SK-N-DZ (cell line): ENCODE measurements around the genes SLC23A2 and MKKS.

GRCh38 chr20:4922117-4922684 is 79.1 kb downstream of the SLC23A2 start:
RAMPAGE:
- cytosol, long total RNA, result no peak
- nucleus, long total RNA, result no peak

GRCh38 chr20:5001173-5002022 is at the start of gene SLC23A2:
Gene SLC23A2, minus strand, starts transcription at chr20:5001510.
RAMPAGE:
- cytosol, long total RNA, result start-site peak on the minus strand at chr20:5001477-5001513, 41 and 41 reads in 2 replicates
- nucleus, long total RNA, result no peak

RAMPAGE:
- cytosol, long total RNA, result no peak
- nucleus, long total RNA, result no peak
Observed at GRCh38 chr20:5189712-5190572, 63.1 kb downstream of the CDS2 start.

DNA sequence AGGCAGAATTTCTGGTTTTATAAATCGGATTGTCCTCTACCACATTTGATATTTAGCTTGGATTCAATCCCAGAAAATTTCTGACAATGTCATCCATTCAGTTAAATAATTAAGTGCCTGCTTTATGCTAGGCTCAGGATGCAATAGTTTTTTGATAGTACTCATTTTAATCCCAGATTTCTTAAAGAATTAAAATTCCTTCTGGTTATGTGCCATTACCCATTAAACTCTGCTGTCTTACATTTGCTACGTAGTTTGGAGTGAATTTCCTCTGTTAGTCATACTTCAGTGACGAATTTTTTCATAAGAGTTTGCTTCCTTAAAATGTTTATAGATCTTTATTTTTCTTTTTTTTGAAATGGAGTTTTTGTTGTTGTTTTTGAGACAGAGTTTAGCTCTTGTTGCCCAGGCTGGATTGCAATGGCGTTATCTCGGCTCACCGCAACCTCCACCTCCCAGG is 2.2 kb upstream of the GPCPD1 start:
RAMPAGE:
- cytosol, long total RNA, result no peak
- nucleus, long total RNA, result no peak

DNA sequence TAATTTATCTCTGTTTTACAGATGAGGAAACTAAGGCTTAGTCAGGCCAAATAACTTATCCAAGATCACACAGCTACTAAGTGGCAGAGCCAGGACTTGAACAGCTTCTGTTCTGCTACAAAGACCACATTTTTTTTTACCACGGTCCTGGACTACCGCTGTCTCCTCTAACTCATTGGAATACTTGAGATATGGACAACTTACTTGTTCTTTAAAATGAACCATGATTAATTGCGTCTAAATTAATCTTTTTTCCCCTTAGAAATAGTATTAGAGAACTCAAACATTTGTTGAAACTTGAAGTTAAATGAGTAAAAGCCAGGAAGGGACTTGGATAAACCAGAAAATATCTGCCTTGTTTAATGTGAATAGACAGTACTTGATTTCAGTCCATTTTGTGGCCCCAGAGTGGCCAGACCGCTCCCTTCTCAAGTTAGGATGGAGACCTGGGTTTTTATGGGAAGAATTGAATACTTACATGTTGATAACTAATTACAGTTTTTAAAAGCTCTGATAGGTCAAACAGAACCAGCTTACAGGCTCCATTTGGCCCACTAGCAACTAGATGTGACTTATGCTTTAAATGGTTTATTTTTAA is 8.4 kb downstream of the CRLS1 start:
RAMPAGE:
- cytosol, long total RNA, result no peak
- nucleus, long total RNA, result no peak

DNA sequence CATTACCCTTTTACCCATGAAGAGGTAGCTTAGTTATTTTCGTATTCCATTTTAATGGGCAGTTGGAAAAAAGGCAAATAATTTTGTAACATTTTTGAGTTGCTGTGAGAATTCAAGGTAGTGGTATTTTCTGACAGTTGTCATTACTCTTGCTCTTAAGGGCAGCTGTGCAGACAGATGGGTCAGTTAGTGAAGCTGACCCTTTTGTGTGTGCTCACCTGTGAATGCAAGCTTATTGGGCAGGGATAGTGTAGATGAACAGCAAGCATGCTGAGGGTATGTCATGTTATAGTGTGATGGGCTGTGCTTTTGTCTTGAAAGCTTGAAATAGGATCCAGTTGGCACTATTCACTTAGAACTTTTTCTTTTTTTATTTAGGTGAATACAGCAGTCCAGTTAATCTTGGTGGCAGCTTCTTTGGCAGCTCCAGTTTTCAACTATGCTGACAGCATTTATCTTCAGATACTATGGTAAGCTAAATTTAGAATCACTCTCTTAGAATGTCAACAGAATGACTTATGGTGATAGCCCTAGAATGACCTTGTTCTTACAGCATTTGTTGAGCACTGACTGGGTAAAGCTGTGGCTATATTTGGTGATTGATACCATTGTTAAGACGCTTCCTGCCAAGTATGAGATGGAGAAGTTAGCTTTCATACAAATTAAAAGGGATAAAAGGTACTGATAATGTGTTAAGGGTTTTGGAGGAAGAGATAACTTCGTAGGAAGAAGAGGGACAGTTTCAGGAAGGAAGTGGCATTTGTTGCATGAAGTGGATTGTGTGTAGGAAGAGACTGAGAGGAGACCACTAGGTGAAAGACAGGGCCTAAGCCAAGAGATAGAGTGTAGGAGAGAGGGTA is 19.5 kb downstream of the LRRN4 start:
RAMPAGE:
- cytosol, long total RNA, result no peak
- nucleus, long total RNA, result no peak

GRCh38 chr20:6040647-6041469 is 13.0 kb downstream of the LRRN4 start:
RAMPAGE:
- cytosol, long total RNA, result no peak
- nucleus, long total RNA, result no peak

DNA sequence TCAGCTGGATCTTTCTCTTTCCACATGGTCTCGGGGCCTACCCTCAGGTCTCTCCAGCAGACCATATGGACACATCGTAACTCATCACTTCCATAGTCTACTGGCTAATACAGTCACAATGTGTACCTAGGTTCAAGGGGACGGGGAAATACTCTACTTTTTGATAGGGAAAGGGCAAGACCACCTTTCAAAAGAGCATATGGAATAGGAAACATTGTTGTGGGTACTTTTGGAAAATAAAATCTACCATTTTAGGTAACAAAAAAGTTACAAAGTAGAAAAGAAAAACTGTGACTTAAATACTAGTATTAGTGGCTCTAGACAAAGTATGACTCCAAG is 169.8 kb upstream of the FERMT1 start:
RAMPAGE:
- cytosol, long total RNA, result no peak
- nucleus, long total RNA, result no peak

GRCh38 chr20:7802938-7803418 is 137.3 kb downstream of the HAO1 start:
RAMPAGE:
- cytosol, long total RNA, result no peak
- nucleus, long total RNA, result no peak

DNA sequence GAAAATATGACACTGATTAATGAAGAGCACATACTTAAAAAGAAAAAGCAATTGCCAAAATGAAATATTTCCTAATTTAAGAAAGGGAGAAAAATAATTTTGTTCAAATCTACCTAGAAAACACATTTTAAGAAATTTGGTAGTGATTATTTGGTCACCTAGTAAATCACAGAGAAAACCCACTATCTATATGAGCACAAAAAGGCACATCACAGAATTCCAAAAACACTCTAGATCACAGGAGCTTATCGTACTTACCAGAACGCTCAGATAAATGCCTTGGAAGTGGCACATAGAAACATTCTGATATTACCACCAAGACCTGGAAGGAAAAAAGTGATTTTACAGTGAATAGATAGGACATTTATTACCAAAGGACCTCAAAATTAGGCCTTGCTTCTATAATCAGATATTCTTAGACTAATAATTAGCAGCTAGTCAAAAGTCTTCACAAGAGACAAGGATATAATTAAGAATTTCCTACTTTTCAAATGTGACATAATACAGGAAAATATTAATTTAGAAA is 36.0 kb downstream of the TMX4 start:
RAMPAGE:
- cytosol, long total RNA, result no peak
- nucleus, long total RNA, result no peak

DNA sequence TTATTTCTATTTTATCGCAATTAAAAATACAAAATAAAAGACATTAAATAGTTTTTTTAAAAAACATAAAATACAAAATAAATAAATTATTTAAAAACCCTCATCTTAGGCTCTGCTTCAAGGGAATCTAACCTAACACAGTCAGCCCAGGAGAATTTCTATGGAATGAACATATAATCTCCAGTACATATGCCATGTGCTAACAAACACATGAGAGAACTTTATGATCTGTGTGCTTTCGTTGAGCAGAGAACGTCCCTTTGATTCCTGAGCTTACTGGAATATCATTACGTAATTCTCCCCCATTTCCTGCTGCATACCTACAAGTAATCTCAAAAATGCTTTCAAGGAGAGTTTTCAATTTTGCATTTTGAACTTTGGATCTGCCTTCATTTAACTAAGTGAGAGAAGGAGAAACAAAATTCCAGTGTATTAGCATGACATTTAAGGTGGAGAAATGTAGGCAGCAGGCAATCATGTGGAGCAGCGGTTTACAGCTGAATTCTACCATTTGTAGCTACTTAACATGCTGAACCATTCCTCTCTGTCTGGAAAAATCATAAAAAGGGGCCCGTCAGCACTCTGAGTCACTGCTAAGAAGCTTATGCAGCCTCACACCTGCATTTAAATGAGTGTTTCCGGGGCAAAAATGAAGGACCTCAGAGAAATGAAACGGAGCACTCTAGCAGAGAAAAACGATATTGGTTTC is 451.4 kb downstream of the PLCB1 start:
RAMPAGE:
- cytosol, long total RNA, result no peak
- nucleus, long total RNA, result no peak

DNA sequence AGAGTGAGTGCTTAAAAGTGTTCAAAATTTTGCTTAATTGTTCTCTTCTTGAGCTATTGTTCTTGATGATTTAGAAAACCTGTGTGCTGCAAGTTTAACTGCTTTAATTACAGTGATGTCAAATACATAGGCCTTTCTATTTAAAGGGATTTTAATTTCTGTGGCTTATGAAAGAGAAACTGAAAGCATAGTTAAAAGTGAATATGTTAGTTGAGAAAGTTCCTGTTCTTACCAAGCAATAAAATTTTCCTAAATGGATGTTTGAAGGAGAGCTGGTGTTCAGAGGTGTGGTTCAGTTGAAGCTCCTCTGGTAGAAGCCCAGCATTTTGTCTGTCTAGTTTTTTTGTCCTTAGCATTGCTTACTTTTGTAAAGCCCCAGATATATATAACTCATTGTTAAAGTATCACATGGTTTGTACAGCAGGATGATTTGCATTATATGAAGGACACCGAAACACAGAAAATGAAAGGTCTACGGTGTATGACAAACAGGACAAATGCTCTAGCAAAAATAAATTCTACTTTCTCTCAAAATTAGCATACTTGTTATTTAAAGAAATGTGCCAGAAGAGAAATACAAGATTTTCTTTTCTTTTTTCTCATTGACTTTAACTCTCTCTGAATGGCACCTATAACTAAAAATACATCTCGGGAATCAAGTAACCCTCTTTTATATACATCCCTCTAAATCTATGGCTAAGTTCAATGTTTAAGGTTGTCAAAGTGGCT is 466.1 kb upstream of the PLCB4 start:
RAMPAGE:
- cytosol, long total RNA, result no peak
- nucleus, long total RNA, result no peak

DNA sequence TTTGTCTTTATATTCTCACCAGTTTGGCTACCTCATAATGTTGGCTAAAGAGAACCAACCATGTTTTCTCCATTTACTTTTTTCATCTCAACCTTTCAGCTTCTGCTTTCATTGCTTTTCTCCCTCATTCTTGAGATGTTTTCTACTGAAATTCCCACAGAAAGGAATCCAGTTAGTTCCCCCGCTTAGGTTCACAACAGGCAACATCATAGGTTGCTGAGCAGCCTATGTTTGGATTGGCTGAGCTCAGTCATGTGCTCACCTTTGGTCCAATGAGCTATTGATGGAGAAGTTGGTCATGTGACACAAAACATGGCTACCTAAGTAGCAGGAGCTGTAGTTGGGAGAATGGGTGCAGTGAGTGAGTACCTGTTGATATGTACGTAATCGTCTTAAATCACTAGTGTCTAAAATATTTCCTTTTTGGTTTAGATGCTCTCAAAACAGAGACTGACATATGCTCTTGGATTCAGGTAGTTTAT is 100.0 kb downstream of the SNAP25 start:
RAMPAGE:
- cytosol, long total RNA, result no peak
- nucleus, long total RNA, result no peak

DNA sequence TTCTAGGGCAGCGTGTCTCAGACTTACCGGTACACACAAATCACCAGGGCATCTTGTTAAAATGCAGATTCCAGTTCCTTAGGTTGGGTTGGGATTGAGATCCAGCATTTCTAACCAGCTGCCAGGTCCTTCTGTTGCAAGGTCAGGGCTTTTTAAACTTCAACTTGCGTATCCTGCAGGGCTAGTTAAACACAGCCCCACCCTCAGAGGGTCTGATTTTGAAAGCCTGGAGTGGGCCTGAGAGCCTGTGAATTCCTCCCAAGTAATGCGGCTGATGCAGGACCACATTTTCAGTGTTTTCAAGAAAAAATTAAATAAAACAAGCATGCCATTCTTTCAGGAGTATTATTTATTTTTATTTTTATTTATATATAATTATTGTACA is 65.3 kb downstream of the MKKS start:
RAMPAGE:
- cytosol, long total RNA, result no peak
- nucleus, long total RNA, result no peak

GRCh38 chr20:10433533-10434386 is at the start of gene MKKS:
Gene MKKS, minus strand, starts transcription at chr20:10434222.
RAMPAGE:
- cytosol, long total RNA, result start-site peak on the minus strand at chr20:10434144-10434231, 1,969 and 2,359 reads in 2 replicates
- nucleus, long total RNA, result no peak

DNA sequence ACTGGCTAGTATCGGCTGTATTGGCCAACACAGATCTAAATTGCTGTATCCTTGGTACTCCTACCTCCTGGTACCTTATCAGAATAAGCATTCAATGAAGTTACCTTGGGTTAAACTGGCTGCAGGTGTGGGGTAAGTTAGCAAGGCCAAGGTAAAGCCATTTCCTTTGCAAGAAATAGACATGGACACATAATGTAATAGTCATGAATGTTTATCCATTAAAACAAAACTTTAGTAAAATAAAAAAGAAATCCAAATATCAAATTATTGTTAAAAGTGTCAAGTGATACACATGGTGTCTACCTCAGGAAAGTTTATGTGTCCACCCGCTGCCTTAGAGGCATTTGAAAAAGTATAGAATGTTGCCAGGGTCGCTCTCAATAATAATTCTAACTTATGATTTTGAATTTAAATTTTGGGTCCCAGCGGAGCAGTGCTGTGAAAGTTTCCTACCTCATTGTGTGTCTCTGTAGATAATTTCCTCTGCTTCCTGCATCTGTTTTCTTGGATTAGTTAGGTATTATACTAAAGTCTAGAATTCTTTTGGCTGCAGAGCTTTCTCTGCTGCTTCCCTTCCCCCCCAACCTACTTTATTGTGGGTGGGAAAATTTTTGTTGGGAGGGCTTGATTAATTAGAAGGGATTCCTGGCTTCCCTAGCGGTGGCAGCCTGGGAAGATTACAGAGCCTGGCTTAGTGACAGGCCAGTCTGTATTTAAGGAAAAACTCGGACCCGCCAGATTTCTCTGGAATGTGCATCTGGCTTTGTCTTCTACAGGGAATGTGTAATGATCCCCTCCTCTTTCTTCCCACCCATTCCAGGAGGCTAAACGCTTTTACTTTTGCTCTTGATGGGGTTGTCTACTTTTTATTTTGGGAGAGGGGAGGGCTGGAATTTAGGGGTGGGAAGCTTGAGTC is 31.0 kb downstream of the SLX4IP start:
RAMPAGE:
- cytosol, long total RNA, result no peak
- nucleus, long total RNA, result no peak

DNA sequence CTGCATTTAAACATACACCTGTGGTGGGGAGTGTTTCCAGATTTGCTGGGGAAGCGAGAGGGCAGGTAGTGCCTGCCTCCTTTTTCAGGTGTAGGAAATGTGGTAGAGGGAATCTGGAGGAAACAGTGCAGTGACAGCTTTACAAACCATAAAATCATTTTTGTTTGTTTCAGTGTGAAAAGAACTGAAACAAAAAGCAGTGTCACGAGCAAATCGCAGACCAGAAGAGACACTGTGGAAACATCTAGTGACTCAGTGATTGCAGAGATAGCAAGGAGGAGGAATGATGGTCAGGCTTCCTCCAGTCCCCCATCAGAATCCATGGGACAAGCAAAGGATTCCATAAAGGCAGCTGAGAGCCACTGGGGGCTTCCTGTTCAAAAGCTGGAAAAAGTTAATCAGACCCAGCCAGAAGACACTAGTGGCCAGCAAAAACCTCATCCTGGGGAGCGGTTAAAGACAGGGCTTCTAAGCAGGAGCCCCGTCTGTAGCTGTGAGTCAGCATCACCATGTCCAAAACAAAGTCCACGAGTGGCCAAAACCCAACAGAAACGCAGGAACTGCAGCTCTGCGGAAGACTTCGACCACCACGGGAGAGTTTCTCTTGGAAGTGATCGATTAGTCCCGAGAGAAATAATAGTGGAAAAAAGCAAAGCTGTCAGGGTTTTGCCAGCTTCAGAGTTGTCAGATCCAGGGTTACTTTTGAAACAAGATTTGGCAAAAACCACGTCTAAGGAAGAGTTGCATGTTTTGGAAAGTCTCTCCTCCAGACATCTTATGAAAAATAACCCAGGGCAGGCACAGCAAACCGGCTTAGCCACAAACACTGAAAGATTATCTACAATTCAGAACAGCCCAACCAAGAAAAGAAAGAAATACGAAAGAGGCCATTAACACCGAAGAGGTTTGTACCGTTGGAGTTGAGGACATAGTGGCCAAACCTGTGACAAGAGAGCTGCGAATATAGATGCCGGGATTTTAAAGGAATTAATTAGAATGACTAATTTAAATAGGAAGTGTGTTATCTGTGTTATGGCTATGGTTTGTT is 51.0 kb downstream of the JAG1 start:
RAMPAGE:
- cytosol, long total RNA, result no peak
- nucleus, long total RNA, result no peak

GRCh38 chr20:10982266-10982985 is 308.6 kb upstream of the JAG1 start:
RAMPAGE:
- cytosol, long total RNA, result no peak
- nucleus, long total RNA, result no peak

DNA sequence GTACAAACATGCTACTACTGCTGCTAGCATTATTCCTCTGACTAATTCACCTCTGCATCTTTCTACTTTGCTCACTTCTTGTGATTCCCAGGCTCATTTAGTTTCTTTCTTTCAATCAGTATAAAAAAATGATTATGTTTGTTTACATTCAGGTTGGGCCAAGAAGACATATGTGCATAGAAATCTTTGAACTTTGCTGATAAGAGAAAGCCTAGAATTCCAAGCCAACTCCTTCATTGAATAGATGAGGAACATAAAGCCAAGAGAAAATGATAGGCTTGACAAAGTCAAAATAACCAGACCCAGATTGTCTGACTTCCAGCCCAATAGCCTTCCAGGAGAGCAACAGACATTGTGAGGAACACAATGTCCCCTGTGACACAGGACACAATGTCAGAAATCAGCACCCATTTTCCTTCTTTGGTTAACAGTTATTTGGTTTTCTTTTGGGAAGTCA is 320.9 kb upstream of the JAG1 start:
RAMPAGE:
- cytosol, long total RNA, result no peak
- nucleus, long total RNA, result no peak

DNA sequence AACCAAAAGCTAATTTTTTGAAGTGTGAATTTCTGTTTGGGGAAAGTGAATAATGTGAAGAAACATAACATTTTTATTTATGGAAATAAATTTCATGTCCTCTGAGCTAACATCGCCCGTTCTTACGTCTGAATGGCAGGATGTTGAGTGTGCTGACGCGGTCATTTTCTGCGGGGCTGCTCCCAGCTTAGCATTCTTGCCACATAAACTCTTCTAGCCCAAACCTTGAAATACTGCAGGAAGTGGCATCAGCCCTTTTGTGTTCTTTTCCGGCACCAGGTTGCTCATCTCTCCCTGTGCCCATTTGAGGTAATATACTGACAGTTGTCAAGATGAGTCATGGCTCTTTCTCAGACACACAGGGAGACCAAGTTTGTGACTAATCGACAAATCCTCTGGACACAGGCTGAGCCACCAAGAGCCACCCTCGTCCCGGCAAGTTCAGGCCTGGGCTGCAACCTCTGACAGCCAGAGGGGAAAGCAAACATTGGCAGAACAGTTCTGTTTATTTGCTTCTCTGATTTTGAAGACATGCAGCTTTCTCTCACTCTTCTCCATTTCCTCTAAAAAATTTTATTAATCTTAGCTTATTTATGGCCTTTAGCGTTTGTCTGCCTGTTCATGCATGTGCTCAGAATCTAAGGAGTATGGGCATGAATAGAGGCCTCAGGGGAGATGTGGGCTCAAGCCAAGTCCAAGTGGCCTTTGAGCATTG is 328.0 kb upstream of the JAG1 start:
RAMPAGE:
- cytosol, long total RNA, result no peak
- nucleus, long total RNA, result no peak